Measurements from ENCODE around the gene FBLN1.

DNA sequence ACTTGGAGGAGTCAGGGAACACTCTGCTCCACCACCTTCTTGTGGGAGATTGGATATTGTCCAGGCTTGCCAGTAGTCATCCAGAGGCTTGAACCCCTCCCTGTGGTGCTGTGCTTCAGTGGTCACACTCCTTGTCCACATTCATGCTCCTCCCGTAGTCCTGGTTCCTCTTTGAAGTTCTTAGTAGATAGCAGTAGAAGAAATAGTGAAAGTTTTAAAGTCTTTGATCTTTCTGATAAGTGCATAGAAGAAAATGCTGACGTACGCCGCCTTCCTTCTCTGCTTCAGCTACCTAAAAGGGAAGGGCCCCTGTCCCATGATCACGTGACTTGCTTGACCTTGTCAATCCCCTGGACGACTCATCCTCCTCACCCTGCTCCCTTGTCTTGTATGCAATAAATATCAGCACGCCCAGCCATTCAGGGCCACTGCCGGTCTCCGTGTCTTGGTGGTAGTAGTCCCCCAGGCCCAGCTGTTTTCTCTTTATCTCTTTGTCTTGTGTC is 6.1 kb downstream of the NUP50 start:
- PRO-cap = no peak
- RAMPAGE, long total RNA, 4 experiments = no peak in any of the 4 experiments

DNA sequence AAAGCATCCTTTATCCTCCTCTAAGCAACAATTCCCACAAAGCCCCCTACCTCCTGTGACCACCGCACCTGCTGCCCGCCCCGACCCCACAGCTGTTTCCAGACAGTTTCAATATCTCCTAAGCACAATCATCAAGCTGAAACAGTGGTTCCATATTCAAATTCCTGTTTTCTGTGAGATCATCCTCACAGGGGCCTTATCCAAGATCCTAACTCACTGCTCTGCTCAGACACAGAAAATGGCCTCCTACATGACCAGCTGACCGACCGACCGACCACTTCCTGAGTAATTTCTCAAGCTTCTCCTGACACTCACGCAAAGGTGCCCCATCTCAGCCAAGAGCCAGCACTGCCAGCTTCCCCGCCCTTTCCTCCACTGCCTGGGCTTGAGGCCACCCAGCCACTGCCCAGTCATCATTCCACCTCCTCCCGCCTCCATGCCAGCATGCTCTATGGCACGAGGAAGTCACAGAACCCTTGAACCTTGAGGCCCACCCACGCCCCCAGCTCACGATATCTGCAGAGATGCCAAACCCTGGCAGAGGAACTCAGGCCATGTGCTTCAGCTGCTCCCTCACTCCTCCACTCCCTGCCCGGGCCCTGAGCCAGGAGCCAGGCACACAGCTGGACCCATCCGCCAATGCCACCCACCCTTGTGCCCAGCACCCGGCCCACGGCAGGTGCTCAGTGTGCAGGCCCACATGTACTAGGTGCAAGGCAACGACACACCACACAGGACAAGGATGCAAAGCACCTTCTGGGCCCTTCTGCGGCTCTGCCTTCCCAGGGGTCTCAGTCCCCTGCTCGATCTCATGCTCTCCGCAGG is 14.0 kb downstream of the KIAA0930 start:
- PRO-cap = no peak
- RAMPAGE, long total RNA, 4 experiments = no peak in any of the 4 experiments

GRCh38 chr22:45313813-45314629 is 4.3 kb downstream of the FAM118A start:
- PRO-cap = no peak
- RAMPAGE, long total RNA, 4 experiments = no peak in any of the 4 experiments

- PRO-cap = no peak
- RAMPAGE, long total RNA, 4 experiments = no peak in any of the 4 experiments
These were observed 27.2 kb downstream of the FAM118A start for GRCh38 chr22:45336593-45337746.

DNA sequence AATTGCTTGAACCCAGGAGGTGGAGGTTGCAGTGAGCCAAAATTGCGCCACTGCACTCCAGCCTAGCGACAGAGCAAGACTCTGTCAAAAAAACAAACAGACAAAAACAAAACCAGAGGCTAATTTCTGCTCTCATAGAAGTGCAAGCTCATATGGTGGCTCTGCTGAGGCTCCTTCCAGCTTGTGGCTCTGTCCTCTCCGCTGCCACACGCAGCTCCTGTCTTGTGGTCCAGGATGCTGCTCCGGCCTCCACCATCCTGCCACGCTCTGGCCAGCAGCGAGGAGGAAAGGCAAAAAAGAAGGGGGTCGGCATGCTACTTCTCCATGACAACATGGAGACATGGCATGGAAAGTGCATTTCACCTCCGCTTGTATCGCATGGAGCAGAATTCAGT is 19.7 kb downstream of the RIBC2 start:
- PRO-cap = no peak
- RAMPAGE, long total RNA, 4 experiments = no peak in any of the 4 experiments

DNA sequence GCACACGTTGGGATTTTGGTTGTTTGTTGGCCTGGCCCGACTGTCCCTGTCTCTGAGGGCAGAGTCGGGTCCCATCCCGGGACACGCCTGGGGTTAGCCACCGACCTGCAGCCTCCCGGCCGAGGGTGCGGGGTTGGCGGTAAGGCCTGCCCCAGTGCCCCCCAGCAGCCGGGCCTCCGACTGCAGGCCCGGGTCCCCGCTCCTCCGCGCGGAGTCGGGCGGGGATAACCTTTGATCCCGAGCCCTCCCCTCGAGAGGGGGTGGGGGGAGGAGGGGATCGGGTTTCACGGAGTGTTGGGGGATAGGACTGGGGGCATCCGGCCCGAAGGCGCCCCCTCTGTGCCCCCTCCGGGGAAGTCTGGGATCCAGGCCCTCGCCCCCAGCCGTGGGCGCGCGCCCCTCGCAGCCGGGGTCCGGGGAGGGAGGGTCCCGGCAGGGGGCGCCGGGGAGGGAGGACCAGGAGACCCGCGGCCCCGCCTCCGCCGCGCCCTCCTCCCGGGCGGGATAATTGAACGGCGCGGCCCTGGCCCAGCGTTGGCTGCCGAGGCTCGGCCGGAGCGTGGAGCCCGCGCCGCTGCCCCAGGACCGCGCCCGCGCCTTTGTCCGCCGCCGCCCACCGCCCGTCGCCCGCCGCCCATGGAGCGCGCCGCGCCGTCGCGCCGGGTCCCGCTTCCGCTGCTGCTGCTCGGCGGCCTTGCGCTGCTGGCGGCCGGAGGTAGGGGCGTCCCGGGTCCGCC is at the start of gene FBLN1:
Gene FBLN1 (plus strand): TSS at position 534 of the 737 bp plus-strand sequence.
- PRO-cap = bidirectional peak, plus-strand start at position 534 of the sequence, minus-strand start at position 206 of the sequence
- RAMPAGE, long total RNA, 4 experiments = no peak in any of the 4 experiments

GRCh38 chr22:45525318-45526041 is 22.8 kb downstream of the FBLN1 start:
- PRO-cap = no peak
- RAMPAGE, long total RNA, 4 experiments = no peak in any of the 4 experiments

- PRO-cap = no peak
- RAMPAGE, long total RNA, 4 experiments = start-site peak on the plus strand in 1 of 4 experiments, at chr22:45547086-45547189 at its widest, 231 reads per replicate
These were observed 44.3 kb downstream of the FBLN1 start for GRCh38 chr22:45546897-45547484.

DNA sequence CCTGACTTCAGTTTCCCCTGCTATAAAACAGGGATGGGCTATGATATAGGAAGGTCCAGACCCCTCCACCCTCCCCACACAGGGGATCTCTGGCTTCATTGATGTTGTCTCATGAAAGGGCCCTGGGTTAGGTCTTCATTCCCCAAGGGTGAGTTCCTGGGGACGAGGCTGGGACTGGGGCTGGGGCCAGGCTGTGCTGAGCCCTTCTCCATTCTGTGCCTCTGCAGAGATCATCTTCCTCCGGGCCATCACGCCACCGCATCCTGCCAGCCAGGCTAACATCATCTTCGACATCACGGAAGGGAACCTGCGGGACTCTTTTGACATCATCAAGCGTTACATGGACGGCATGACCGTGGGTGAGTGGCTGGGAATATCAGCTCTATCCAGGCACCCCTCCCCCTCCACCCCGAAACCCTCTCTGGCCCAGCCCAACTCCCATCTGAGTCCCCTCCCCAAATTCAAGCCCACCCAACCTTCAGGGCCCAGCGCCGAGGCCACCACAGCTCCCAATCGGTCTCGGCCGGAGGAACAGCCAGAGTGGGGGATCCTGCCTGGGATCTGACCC is 74.2 kb downstream of the FBLN1 start:
- PRO-cap = no peak
- RAMPAGE, long total RNA, 4 experiments = no peak in any of the 4 experiments

- PRO-cap = no peak
- RAMPAGE, long total RNA, 4 experiments = no peak in any of the 4 experiments
These were observed 71.1 kb upstream of the ATXN10 start for GRCh38 chr22:45600103-45601271.

GRCh38 chr22:45831029-45831327 is 146.0 kb downstream of the WNT7B start:
- PRO-cap = no peak
- RAMPAGE, long total RNA, 4 experiments = no peak in any of the 4 experiments

DNA sequence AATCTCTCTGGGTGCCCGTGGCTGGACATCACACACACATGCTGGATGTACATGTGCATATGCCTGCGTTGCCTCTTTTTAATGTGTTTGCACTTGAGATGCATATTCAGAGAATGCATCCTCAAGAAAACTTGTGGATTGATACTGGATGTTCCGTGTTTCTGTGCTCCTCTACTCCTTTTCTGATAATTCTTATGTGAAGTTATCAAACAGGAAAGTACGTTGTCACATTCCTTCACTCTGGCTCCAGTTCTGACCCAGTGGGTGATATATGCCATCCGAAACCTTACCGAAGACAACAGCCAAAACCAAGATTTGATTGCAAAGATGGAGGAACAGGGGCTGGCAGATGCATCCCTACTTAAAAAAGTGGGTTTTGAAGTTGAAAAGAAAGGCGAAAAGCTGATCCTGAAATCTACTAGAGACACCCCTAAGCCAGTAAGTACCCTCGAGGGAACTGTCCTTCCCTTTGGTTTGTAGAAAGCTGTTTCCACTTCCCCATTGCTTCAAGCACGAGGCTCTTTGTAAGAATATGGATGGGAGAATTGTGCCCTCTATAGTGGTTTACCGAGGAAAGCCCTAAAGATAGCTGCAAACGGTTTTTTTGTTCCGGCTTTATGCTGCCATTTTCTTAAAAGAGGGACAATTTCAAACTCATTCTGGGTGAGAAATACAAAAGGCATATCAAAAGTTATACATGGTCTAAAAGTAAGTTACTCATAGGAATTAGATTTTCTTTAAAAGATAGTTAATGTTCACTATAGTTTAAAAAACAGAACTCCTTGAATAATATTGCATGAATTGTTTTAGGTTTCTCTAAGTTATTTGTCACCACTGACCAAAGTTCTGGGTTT is 134.0 kb downstream of the WNT7B start:
- PRO-cap = no peak
- RAMPAGE, long total RNA, 4 experiments = no peak in any of the 4 experiments

GRCh38 chr22:45866072-45866847 is 110.7 kb downstream of the WNT7B start:
- PRO-cap = bidirectional peak, plus-strand start at chr22:45866650, minus-strand start at chr22:45866288
- RAMPAGE, long total RNA, 4 experiments = no peak in any of the 4 experiments

- PRO-cap = no peak
- RAMPAGE, long total RNA, 4 experiments = no peak in any of the 4 experiments
These were observed 21.9 kb downstream of the WNT7B start for GRCh38 chr22:45955093-45955489.

DNA sequence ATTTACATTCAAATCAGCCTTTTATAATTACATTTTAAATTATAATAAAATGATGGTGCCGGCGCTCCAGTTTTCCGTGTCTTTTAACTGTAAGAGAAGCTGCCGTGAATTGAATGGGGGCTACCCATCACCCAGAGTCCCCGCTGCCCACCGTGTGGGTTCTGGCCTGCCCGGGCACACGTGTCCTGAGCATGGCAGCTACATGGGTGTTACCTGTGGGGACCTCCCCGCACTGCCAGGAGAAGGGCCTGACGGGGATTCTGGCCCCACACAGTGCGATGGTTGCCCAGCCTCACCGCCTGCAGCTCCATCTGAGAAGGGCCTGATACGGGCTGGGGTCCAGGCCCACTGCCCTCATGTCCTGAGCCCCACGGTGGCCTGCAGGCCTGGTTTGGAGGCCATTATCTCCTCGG is 72.2 kb upstream of the PPARA start:
- PRO-cap = bidirectional peak, plus-strand start at position 271 of the sequence, minus-strand start at position 184 of the sequence
- RAMPAGE, long total RNA, 4 experiments = no peak in any of the 4 experiments

DNA sequence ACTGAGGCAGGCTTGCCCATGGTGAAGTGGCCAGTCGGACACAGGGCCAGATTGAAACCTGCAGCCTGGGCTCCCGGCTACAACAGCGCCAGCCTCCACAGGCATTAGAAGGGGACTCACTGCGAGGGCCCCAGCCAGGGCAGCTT is 70.7 kb upstream of the PPARA start:
- PRO-cap = no peak
- RAMPAGE, long total RNA, 4 experiments = no peak in any of the 4 experiments

- PRO-cap = no peak
- RAMPAGE, long total RNA, 4 experiments = no peak in any of the 4 experiments
These were observed 51.1 kb upstream of the PPARA start for GRCh38 chr22:46099005-46099864.

GRCh38 chr22:46109027-46110113 is 41.0 kb upstream of the PPARA start:
- PRO-cap = unidirectional peak, minus-strand start at chr22:46109349
- RAMPAGE, long total RNA, 4 experiments = no peak in any of the 4 experiments

DNA sequence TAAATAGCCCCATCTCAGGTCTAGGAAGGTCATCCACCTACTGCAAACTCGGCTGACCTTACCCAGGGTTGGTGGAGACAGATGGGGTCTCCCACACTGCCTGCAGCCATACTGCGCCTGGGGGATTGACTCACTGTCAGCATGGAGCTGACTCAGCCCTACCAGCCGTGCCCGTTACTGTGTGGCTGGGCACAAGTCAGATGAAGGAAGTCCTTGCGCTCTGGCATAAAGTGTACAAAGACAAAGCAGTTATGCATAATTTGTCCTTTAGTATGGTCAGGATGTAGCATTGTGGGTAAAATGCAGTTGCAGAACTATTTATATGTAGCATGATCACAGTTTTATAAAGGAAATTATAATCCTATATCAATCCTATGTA is 16.7 kb downstream of the CDPF1 start:
- PRO-cap = no peak
- RAMPAGE, long total RNA, 4 experiments = no peak in any of the 4 experiments

DNA sequence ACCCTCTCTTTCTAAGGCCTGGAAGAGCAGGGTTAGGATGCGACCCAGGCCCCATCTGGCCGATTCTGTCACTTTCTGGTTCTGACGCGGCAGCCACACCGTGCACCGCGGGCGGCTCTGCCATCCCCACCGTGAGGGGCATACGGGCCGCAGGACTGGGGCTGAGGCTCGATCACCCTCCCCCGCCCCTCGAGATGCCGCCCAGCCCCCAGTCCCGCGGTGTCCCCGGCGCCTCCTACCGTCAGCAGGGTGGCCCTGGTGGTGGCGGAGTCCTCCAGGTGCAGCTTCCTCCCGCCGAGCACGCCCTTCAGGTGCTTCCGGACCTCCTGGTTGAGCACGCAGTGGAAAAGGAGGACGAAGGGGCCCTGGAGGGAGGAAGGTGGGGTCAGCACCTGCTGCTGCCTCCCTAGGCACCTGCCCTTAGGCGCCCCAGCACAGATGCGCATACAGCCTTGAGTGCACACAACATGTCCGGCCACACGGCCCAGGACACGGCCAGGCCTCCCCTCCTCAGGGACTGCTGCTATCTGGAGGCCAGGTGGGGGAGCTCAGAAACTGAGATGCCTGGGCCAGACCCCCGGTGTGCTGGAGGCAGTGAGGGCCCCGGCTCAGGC is 31.3 kb downstream of the TRMU start:
- PRO-cap = no peak
- RAMPAGE, long total RNA, 4 experiments = no peak in any of the 4 experiments

Data from esophagus squamous epithelium (tissue), 4 donors.